ENCODE results near the gene ZNF599.

- PRO-cap: unidirectional peak, minus-strand start at chr19:33580754
- RAMPAGE, long total RNA, 2 experiments: no peak in any of the 2 experiments
These were observed 41.3 kb upstream of the CHST8 start for GRCh38 chr19:33580208-33581003.

DNA sequence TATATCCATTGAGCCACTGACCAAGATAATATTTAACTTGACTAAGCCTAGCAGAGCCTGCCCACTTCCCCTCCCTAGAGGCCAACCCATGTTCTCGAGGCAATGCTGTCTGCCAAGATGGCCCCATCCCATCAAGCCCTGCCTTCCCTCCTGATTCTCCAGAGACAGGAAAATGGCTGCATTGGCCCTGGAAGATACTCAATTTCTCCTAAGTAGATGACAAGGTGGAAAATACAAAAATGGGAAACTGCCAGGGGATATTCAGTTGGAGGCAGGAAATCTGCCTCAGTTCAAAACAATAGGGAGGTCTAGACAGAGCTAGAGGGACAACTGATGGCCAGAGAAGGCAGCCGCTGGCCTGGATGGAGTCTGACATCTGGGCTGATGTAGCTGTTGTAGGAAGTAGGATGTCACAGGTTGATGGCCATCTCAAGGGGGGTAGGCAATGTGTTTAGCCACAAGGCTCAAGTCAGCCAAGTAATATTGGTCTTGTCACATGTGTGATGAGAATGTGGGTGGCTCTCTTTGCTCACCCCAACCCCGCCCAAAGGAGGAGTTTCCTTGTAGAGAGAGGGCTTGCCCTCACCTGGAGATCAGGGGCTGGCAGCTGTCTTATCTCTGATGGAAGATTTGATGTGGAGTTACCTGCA is 20.3 kb downstream of the KCTD15 start:
- PRO-cap: no peak
- RAMPAGE, long total RNA, 2 experiments: no peak in any of the 2 experiments

- PRO-cap: bidirectional peak, plus-strand start at chr19:33906159, minus-strand start at chr19:33906033
- RAMPAGE, long total RNA, 2 experiments: no peak in any of the 2 experiments
These were observed 109.4 kb downstream of the KCTD15 start for GRCh38 chr19:33905875-33906717.

DNA sequence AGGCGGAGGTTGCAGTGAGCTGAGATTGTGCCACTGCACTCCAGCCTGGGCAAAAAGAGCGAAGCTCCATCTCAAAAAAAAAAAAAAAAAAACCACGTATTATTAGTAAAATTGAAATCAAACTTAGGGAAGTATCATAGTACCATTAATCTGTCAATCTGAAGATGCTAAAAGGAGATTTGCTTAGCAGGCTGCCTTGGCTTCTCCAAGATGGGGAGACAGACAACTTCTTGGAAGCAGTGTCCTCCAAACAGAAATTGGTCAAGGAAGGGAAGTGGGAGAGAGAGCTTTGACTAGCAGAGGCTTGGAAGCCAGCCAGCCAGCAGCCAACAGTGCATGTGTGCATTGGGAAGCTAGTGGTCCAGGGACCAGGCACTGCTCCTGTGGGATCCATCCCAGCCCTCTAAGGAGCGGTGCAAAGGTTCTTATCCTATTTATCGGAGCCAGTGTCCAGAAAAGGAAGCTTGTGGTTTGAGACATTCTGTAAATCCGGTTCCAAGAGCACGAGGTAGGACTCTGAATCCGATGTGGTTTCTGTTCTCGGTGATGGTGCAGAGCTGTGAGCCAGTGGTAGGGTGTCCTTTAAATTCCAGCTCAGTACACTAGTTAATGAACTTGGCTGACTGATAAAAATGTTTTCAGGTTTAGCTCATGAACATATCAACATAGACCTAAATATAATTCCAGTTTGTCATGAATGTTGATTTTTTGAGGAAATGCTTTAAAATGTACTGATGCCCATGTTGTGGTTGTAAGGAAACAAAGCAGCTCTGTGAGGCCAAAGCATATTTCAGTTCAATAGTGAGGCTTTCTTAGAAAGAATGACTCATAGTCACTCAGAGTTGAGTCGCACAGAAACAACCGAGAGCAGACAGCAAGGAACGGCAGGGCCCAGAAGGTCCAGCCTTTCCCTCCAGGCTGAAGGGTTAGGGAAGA is 21.7 kb upstream of the GARRE1 start:
- PRO-cap: unidirectional peak, plus-strand start at position 870 of the sequence
- RAMPAGE, long total RNA, 2 experiments: no peak in any of the 2 experiments

DNA sequence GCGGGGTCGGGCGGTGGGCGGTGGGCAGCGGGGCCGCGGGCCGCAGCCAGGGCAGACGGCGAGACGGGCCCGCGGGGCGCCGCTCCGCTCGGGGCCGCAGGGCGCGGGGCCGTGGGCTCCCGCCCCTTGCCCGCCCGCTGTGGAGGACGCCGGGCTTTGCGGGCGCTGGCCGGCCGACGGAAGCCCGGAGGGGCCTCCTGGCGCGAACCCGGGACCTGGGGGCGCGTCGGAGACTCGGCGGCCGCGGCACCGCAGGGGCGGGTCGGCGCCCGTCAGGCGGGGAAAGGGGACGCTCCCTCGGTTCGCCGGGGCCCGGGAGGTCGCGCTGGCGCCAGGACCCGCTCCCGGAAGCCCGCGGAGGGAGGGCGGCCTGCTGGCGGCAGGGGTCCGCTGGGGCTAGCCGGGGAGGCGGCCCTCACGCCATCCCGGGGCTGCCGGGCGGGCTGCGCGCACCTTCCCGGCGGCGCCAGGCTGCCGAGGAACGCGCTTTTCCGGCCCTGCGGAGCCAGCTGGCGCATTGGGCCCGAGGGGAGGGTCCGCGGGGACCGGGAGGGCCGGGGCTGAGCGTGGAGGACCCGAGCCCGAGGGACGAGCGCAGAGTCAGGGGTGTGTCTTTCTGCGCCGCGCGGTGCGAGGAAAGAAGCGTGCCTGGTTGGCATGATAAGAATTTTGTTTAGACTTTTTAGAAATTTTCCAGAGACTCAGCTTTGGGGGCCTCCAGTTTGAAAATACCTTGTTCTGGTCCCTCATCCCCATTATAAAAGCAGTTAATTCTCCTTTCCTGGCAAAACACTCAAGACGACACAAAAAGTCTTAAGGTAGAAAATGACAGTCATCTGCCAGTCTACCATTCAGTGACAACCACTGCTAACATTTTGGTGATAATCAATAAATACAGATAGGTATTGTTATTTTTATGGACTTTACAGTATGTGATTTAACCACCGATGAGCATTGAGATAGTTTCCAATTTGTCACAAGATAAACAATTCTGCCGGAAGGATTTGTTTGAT is 607 bp downstream of the GARRE1 start:
- PRO-cap: unidirectional peak, minus-strand start at position 483 of the sequence
- RAMPAGE, long total RNA, 2 experiments: no peak in any of the 2 experiments

DNA sequence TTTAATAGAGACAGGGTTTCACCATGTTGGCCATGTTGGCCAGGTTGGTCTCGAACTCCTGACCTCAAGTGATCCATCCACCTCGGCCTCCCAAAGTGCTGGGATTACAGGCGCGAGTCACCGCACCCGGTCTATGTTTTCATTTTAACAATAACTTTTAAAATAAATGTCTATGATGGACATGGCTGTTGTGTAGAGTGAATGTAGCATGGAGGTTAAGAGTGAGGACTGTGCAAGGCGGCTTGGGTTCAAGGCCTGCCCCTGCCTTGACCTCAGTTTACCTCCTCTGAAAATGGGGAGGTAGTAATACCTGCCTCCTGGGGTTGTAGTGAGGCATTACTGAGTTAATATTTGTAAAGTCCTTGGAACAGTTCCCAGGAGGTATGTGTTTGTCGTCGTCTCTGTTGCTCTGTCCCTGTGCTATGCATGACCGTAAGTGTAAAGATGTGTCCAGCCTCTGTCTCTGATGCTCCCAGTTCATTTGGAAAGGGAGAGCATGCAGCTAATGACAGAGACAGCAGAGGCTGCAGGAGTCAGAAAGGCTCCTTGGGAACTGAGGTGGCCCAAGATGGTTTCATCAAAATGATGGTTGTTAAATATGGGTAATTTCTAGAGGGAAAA is 9.4 kb downstream of the GARRE1 start:
- PRO-cap: bidirectional peak, plus-strand start at position 475 of the sequence, minus-strand start at position 414 of the sequence
- RAMPAGE, long total RNA, 2 experiments: no peak in any of the 2 experiments

DNA sequence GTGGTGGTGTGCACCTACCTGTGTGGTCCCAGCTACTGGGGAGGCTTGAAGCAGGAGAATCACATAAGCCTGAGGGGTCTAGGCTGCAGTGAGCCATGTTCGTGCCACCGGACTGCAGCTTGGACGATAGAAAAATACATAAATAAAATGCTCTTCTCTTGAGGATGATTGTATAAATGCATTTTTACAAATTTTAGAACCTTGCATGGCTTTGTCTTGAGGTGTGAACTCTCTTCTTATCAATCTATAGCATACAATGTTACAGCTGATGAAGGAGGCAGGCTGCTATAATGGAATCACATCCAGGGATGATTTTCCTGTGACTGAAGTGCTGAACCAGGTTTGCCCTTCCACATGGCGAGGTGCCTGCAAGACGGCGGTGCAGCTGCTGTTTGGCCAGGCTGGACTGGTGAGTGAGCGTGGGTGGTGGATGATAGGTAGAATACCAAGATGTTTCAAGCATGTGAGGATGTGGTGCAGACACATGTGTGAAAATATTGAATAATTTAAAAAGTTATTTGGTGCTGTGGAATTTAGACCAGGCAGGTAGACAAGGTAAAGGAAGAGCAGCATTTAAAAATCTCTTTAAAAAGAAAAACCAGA is 35.0 kb upstream of the GPI start:
- PRO-cap: no peak
- RAMPAGE, long total RNA, 2 experiments: no peak in any of the 2 experiments

- PRO-cap: no peak
- RAMPAGE, long total RNA, 2 experiments: no peak in any of the 2 experiments
These were observed 1.3 kb downstream of the GPI start for GRCh38 chr19:34366186-34366722.

GRCh38 chr19:34484204-34484794 is 2.7 kb downstream of the WTIP start:
- PRO-cap: no peak
- RAMPAGE, long total RNA, 2 experiments: no peak in any of the 2 experiments

DNA sequence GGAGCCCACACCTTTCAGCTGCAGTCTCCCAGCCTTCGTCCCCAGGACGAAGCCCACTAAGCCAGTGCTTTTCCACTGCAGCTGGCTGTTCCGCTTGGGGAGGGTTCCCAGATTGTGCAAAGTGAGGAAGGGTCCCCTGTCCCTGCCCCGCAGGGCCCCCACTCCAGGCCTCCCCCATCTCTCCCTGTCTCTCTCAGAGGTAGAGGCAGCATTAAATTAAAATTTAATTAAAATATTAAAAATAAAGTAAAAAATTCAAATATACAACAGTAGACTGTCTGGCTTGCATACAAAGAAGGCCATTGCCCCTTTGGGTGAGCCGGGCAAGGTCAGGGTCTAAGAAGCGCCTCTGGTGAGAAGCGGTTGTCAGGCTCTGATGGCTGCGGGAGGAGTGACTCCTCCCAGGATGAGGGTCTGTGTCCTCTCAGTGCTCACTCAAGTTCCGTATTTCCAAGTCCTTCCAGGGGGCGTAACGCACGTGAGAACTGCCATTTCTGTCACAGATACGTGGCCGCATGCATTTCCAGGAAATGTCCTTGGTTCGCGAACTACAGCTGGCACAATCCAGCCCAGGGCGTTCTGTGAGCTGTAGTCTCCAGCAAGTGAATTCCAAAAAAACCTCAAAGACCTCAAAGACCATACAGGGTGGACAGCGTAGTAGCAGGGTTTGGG is 809 bp upstream of the ZNF181 start:
- PRO-cap: bidirectional peak, plus-strand start at position 560 of the sequence, minus-strand start at position 408 of the sequence
- RAMPAGE, long total RNA, 2 experiments: no peak in any of the 2 experiments

DNA sequence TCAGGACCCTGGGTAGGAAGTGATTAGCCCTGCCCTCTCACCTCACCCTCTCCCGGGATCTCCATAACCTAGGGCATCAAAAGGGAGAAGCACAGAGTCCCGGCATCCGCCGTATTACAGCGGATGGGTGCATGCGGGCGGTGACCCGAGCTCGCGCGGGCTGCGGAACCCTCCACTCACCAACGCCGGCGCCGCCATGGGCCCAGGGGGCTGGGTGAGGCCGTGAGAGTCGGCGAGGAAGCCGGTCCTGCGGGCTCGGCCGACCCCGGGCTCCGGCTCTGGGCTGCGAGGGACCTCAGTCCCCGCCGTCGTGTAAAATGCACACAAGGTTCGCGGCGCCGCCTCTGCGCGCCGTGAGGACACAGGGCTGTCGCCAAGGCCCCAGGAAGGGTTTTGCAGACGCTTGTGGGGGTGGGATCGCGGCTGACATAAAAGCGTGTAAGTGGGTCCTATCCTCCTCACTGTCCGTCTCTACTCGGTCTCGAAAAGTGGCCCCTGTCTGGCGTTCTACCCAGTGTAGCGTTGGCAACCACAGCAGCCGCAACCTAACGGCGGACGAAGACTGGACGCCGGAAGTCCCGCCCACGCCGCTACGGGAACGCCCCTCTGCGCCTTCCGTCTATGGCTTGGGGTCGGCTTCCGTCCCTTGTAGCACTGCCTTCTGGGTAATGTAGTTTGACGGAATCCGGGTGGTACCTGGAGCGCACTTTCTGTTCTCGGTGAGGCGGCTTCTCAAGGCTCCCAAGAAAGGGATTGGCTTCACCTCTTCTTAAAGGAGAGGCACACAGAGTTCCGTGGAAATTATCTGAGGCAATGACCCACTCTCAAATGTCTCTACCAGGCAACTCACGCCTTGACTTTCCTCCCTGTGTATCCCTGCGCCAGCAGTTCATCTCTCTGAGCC is at the start of gene ZNF599:
TSS of gene ZNF599 (minus strand) at position 572 of the 904 bp plus-strand sequence.
- PRO-cap: bidirectional peak, plus-strand start at position 673 of the sequence, minus-strand start at position 564 of the sequence
- RAMPAGE, long total RNA, 2 experiments: start-site peak on the minus strand in 2 of 2 experiments, centred at positions 549 to 573 of the sequence, 22 to 56 reads per replicate

GRCh38 chr19:34999069-35000065 is 756 bp upstream of the GRAMD1A start:
- PRO-cap: bidirectional peak, plus-strand start at chr19:34999608, minus-strand start at chr19:34999453; bidirectional peak, plus-strand start at chr19:34999936, minus-strand start at chr19:34999855
- RAMPAGE, long total RNA, 2 experiments: no peak in any of the 2 experiments

DNA sequence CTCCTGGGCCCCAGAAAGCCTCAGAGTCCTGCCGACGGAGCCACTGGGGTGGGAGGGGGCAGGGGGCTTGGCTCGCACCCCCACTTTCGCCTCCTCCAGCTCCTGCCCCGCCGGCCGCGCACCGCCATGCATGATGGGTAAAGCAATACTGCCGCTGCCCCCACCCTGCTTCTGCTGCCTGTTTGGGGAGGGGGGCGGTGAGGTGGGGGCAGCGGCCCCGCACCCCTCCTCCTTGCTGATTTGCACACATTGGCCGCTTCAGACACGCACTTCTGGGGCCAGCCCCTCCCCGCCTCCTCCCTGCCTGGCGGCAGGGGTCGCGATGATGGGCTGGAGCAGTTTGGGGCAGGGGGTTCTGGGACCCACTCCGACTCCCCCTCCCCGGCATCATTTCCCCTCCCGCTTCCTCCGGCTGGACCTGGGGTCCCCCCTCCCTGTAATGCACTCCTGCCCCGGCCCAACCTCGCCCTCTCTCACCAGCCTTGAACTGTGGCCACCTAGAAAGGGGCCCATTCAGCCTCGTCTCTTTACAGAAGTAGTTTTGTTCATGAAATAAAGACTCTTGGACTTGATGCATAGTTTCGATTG is 1.5 kb upstream of the HPN start:
- PRO-cap: no peak
- RAMPAGE, long total RNA, 2 experiments: no peak in any of the 2 experiments

DNA sequence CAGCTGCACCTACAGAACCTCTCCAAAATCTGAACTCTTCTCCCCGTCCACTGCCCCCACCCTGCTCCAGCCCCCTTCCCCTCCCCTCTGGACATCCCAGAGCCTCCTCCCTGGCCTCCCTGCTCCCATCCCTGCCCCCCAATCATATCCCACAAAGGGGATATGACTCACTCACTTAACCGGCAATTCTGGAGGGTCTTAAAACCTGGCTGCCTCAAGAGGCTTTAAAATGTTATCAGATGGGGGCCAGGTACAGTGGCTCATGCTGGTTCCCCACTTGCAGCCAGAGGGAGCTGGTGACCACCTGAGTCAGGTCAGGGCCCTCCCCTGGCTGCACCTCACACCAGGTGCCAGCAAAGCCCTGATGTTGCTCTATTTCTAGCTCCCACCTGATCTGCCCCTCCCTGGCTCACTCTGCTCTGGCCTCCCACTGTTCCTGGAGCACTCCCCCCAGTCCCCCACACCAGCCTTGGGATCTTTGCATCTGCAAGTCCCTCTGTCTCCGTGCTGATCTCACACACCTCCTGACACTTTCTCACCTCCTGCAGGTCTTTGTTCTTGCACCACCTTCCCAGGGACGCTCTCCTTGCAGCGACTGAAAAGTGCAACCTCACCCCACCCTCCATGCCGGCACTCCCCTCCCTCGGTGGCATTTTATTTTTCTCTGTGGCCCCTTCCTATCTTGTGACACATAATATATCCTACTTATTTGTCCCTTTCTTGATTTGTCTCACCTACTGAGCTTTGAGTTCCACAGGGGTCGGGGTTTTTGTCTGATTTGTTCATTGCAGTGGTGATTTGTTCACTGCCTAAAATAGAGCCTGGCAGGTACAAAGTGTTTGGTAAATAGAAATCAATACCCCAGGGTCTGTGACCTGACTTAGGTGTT is 14.3 kb downstream of the HPN start:
- PRO-cap: no peak
- RAMPAGE, long total RNA, 2 experiments: no peak in any of the 2 experiments

- PRO-cap: no peak
- RAMPAGE, long total RNA, 2 experiments: no peak in any of the 2 experiments
These were observed 24.9 kb upstream of the FXYD3 start for GRCh38 chr19:35090450-35091354.

- PRO-cap: unidirectional peak, plus-strand start at chr19:35107695
- RAMPAGE, long total RNA, 2 experiments: no peak in any of the 2 experiments
These were observed 8.3 kb upstream of the FXYD3 start for GRCh38 chr19:35107270-35107870.

DNA sequence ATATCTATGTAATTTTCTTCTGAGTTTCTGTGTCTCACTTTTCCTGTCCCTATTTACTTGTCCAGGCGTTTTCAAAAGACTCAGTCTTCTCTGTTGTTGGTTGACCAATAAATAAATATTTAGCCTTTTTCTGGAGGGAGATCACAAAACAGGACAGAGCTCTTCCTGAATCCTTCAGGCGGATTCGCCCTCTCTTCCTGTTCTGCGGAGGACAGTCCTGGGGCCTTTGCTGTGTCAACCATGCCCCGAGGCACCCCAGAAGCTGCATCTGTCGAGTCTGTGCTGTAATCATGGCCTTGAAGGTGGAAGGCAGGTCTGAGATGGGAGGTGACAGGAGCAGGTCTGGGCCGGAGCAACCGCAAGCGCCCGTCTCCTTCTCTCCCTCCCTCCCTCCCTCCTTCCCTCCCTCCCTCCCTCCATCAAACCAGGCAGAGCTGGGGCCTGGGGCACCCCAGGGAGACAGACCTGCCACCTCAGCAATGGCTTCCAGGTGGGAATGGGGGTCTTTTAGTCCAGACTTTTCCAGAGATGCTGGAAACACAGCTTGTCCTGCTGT is 4.7 kb upstream of the FXYD3 start:
- PRO-cap: no peak
- RAMPAGE, long total RNA, 2 experiments: no peak in any of the 2 experiments

DNA sequence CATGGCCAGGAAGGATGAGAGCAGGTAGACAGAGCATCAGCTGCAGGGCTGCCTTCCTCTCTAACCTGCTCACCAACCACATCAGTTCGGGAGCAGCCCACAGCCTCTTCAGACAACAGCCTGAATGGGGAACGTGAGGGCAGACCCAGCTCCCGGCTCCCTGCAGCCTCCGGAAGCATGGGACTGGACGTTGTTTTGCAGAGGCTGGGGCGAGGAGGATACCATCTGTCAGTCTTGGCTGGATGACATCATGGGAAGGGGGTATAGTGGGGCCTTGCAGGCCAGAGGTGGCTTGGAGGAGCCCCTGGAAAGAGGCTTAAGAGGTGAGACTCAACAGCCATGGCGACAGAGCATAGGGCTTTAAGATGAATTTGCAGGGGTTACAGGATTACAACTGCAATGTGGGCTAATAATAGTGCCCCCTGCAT is 1.4 kb downstream of the FXYD3 start:
- PRO-cap: unidirectional peak, minus-strand start at position 185 of the sequence
- RAMPAGE, long total RNA, 2 experiments: no peak in any of the 2 experiments

GRCh38 chr19:35131148-35131550 is 3.7 kb downstream of the LGI4 start:
- PRO-cap: bidirectional peak, plus-strand start at chr19:35131236, minus-strand start at chr19:35130959
- RAMPAGE, long total RNA, 2 experiments: no peak in any of the 2 experiments

GRCh38 chr19:35261787-35263005 is 6.6 kb upstream of the USF2 start:
- PRO-cap: no peak
- RAMPAGE, long total RNA, 2 experiments: no peak in any of the 2 experiments